Tibial artery (tissue), 1 donor: ENCODE measurements around the genes H2AC1 and H1-3.

- PRO-cap, result no peak
Measured at GRCh38 chr6:25193024-25193676, 86.0 kb upstream of the CARMIL1 start.

DNA sequence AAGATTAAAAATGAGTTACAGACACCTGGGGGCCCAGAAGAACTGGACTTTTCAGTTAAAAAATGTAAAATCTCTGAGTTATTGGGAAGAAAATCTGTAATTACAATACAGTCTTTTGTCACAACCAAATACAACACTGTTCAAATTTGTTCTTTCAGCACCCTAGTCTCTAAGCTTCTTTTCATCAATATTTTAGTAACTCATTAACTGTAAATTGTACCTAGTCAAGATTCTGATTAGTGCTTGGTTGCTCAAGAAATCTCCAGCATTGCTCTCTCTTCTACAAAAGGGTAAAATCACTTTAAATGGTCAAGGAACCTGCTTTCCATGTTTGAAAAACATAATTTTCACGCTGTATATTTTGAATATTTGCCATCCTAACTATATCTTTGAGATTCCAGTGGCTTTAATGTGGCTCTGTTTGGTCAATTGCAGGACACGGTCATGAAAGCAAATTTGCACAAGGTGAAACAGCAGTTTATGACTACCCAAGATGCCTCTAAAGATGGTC, 9.2 kb downstream of the SCGN start:
- PRO-cap, result no peak

DNA sequence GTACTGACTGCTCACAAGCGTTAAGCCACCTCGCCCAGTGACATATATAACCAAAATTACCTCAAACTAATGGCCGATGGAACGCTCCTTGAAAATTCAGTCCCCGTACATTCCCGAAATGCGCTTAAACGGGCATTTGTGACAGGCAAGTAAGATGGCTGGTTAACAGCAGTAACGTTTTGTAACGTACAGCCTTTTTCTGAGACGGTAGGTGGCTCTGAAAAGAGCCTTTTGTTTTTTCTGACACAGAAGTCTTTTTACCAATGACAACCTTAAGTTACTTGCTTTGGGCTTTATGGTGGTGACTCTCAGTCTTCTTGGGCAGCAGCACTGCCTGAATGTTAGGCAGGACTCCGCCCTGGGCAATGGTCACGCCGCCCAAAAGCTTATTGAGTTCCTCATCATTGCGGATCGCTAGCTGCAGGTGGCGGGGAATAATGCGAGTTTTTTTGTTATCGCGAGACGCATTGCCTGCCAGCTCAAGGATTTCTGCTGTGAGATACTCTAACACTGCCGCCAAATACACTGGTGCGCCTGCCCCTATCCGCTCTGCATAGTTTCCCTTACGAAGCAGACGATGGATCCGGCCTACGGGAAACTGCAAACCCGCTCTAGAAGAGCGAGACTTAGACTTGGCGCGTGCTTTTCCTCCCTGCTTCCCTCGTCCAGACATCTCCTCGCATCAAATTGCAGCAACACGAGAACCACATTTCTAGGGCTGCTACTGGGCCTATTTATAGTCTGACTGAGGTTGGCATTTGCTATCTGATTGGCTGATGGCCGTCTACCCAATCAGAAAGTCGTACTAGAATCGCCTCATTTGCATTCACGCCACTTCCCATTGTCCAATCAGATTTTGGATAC, at the start of gene H2AC1:
Gene H2AC1 (minus strand): TSS at position 708 of the 864 bp plus-strand sequence.
- PRO-cap, result no peak

DNA sequence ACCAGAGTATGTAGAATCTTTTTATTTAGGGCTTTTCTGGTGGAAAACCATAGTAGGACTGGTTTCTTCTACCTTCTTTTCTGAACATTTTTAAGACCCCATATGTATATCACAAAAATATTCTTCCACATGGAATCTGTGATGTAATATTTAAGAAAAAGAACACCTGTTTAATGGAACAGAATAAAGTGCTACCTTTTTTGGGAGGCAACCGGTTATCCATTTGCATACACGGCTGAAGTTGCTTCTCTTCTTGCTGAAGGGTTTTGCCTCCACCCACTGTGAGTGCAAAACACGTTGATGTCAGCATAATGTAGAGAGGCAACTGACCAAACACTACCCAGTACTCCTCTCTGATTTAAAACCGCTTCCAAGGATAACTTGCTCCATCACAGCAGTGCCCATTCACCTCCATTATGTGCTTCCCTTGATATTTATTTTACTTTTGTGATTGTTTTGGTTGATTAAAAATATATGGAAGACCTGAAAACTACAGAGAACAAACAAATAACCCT, 1.5 kb downstream of the SLC17A1 start:
- PRO-cap, result no peak

GRCh38 chr6:25991663-25992300, 25.8 kb downstream of the H1-1 start:
- PRO-cap, result bidirectional peak, plus-strand start at chr6:25992142, minus-strand start at chr6:25991995

- PRO-cap, result no peak
Measured at GRCh38 chr6:26052299-26053236, 3.7 kb downstream of the H1-2 start.

- PRO-cap, result no peak
Measured at GRCh38 chr6:26057123-26057477, 830 bp upstream of the H1-2 start.

DNA sequence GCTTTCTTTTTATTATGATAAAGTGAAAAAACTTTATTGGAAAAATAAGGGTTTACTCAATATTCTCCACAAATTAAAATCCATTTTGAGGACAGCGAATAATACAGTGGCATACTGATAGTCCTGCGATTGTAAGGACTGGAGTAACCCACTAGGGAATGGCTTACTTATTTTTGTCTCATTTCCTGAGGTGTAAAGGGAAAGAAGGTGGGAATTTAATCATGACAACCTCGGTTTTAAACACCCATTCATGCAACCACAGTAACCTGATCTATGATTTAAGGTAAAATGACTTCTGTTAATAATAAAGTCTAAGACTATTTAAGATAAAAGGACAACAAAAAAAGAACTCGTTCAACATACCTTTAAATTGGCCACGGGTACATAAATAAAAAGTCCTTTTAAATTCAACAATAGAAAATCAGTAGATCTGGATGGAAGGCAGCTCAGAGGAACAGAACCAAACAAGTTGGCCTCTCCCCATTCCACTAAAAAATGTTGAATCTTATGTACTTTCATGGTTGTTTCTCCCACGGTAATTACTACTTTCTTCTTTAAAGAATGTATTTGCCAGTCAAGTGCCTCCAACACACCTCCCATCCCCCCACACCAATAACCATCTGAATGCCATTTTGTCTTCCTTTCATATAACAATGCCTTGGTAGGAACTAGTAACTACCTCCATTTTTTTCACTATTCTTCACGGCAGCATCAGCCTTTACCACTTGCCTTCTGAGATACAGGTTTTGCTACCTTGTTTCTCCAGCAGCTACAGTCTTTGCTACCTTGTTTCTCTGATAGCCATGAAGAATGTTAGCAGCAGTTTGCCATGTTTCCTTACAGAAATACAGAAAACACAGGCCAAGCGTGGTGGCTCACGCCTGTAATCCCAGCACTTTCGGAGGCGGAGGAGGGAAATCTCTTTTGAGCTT, 1.2 kb downstream of the H4C4 start:
- PRO-cap, result no peak

DNA sequence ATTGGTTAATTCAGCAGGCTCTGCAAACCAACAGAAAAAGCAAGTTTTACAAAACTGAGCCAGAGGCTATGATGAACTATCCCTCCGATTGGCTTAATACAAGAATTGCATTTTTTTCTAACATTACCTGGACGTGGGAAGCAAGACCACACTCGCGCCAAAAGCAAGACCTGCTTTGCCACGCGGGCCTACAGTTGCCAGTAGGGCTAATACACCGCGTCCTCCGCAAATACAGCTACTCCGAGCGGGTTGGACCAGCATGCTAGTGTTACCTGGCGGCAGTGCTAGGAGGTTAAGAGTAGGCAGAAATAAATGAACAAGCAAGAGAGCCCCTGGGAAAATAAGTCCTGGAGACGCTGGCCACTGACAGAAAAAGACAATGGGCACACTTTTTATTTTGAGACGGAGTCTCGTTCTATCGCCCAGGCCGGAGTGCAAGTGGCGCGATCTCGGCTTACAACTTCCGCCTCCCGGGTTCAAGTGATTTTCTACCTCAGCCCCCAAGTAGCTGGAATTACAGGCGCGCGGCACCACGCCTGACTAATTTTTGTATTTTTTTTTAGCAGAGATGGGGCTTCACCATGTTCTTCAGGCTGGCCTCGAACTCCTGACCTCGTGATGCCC, 1.7 kb downstream of the H1-3 start:
- PRO-cap, result no peak

GRCh38 chr6:26234479-26235316, at the start of gene H1-3:
Gene H1-3, minus strand, starts transcription at chr6:26234987.
- PRO-cap, result bidirectional peak, plus-strand start at chr6:26235054, minus-strand start at chr6:26234987

- PRO-cap, result no peak
Measured at GRCh38 chr6:26242966-26243727, 3.0 kb downstream of the H4C6 start.

DNA sequence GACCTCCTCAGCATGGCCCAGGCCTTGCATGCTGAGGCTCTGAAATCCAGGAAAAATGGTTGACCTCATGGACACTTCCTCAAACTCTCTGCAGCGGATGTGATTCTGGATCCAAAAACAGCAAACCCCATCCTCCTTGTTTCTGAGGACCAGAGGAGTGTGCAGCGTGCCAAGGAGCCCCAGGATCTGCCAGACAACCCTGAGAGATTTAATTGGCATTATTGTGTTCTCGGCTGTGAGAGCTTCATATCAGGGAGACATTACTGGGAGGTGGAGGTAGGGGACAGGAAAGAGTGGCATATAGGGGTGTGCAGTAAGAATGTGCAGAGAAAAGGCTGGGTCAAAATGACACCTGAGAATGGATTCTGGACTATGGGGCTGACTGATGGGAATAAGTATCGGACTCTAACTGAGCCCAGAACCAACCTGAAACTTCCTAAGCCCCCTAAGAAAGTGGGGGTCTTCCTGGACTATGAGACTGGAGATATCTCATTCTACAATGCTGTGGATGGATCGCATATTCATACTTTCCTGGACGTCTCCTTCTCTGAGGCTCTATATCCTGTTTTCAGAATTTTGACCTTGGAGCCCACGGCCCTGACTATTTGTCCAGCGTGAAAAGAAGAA, 11.1 kb downstream of the BTN3A1 start:
- PRO-cap, result no peak

- PRO-cap, result no peak
Measured at GRCh38 chr6:26451458-26452029, 6.2 kb upstream of the BTN2A1 start.

GRCh38 chr6:26520653-26520899, 17.6 kb upstream of the HMGN4 start:
- PRO-cap, result bidirectional peak, plus-strand start at chr6:26520978, minus-strand start at chr6:26520797

GRCh38 chr6:26577295-26577705, 19.5 kb upstream of the ABT1 start:
- PRO-cap, result no peak

DNA sequence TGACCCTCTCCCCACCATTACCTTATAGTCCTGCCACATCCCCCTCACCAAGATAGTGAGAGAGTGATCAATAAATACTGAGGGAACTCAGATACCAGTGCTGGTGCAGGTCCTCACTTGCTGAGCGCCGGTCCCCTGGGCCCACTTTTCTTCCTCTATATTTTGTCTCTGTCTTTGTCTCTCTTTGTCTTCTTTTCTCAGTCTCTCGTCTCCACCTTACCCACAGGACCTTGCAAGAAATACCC, 17.4 kb downstream of the ZNF322 start:
- PRO-cap, result no peak

DNA sequence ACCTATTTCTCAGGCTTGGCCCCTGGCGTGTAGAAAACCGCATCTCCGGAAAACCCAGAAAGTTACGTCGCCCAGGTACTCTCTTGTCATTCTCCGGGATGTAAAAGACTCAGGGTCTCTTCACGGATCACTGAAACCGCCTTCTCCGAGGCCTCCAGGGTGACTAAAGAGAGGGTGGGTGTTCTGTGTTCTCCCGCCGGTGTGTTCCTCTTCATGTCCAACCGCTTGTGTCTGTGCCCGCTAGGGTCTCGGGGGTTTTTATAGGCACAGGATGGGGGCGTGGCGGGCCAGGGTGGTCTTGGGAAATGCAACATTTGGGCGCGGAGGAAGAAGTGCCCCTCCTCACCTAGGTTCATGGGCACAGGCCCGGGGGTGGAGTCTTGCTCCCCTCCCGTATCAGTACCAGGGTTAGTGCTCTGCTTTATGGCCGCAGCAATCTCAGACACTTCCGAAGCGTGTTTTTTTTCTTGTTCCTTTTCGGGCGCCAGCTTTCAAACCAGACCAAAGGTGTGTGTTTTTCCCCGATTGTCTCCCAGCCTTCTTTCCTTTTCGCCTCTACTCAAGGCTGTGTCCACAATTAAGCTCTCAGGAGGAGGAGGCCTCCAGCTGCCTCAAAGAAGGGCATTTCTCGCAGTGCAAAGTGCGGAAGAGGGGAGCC, 95.3 kb upstream of the ZNF322 start:
- PRO-cap, result no peak

- PRO-cap, result no peak
Measured at GRCh38 chr6:27018434-27019016, 114.1 kb downstream of the H2BC11 start.

DNA sequence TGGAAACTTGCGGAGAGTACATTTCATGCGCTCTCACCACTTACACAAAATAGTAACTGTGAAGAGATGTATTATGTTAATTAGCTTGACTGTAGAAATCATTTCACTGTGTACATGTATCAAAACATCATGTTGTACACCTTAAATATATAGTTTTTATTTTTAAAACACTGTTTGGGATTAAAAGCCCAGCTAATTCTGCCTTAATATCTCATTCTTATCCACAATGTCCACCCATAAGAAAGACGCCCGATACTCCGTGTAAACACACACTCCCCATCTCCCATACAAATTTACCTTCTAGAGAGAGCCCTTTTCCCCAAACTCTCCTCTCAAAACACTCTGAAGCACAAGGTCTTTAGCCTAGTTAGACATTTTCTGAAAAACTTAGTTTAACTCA, 113.4 kb downstream of the H2BC11 start:
- PRO-cap, result no peak

- PRO-cap, result no peak
Measured at GRCh38 chr6:27145519-27146516, 837 bp downstream of the H2BC12 start.